SK-N-MC (cell line): Measurements from ENCODE around the gene SBF1.

GRCh38 chr22:49983338-49983896, 22.8 kb downstream of the PIM3 start:
- RRBS, result 6% methylated on average over 21 of the region's 61 CpGs

GRCh38 chr22:50129384-50129834, 39.6 kb downstream of the MOV10L1 start:
- RRBS, result no CpG with 5 or more reads among the region's 9 CpGs

- RRBS, result 77% methylated on average over 12 of the region's 57 CpGs
Measured at GRCh38 chr22:50217898-50219065, 17.5 kb downstream of the SELENOO start.

GRCh38 chr22:50219066-50219717, 18.4 kb downstream of the SELENOO start:
- RRBS, result 14% methylated on average over 7 of the region's 38 CpGs

DNA sequence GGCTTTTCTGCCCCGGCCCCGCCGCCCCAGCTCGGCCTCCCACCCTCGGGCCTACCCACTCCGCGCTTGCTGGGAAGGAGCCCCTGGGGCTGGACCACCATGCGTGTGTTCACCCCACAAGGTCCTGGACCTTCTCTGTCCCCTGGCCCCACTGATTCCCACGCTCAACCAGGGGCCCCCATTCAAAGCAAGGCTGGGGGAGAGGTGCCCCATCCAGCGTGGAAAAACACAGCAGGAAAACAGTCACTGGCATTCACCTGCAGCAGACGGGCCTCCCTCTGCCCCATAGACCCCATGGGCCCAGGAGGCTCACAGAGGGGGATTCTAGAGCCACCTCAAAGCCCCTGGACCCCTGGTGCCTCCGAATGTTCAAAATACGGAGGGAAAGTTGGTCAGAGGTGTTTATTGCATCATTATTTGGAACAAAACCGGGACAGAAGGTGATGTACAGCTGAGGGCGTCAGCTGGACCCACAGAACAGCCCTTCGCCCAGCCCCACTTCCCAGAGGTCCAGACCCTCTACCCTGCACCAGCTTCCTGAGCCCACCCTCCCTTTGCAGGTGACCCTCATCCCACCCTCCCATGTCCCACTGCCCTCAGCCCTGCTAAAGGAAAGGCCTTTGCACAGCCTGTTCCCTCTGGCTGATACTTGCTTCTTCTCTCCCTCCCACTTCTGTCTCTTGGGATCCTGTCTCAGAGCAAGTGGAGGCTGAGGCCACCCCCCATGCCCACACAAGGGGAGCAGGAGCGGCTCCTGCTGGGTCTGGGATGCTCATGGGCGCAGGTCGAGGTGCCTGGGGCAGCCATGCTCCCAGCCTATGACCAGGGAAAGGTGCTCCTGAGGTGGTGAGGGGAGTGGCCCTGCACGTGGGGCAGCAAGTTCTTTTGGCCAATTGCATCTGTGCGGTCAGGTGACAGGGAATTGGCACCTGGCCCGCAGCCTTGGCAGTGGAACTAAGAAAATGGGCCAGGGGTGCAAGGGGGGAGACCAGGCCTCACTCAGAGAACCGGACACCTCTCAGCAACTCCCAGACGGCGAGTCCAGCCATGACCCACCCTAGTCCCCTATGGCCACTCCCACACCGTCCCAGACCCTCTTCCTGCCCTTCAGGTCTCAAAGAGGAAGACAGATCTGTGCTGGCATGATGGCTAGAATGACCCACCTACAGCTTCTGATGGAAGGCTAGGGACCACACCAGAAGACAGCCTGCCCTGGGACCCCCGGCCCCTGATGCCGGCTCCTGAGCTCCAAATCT, 1.7 kb downstream of the MAPK11 start:
- RRBS, result 22% methylated on average over 1 of the region's 28 CpGs

GRCh38 chr22:50367487-50368317, 24.6 kb downstream of the PPP6R2 start:
- RRBS, result no CpG with 5 or more reads among the region's 25 CpGs

- RRBS, result no CpG with 5 or more reads among the region's 6 CpGs
Measured at GRCh38 chr22:50396815-50397505, 53.8 kb downstream of the PPP6R2 start.

DNA sequence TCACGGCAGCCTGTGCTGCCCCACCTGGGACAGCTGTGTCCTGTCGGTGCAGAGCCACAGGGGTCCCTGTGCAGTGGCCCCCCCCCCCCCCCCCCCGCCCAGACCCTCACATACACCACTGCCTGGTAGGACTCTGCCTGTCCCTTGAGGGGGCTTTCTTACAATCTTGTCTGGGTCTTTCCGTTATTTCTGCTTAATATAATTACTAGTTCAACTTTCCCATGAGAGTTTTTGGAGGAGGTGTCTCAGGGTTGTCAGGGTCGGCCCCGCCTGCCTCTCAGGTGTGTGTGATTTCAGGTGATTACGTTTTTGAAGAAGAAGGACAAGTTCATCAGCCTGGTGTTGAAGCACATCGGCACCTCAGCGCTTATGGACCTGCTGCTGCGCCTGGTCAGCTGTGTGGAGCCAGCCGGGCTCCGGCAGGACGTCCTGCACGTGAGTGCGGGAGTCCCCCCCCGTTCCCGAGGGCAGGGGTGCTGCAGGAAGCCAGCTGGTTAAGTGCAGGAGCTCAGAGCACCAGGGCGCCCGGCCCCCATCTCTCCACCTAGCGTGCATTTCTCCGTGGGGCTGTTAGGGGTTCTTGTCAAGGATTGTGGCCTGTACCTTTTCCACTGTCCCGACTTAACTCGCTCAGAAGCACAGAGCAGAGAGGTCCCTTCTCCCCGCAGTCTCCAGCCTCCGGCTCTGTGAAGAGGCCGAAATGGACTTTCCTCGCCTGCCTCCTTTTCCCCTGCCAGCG, 60.4 kb downstream of the SBF1 start:
- RRBS, result 100% methylated on average over 2 of the region's 28 CpGs

- RRBS, result 95% methylated on average over 10 of the region's 45 CpGs
Measured at GRCh38 chr22:50455975-50457073, 18.5 kb downstream of the SBF1 start.

GRCh38 chr22:50473625-50474191, 1.1 kb downstream of the SBF1 start:
- RRBS, result 59% methylated on average over 4 of the region's 19 CpGs

DNA sequence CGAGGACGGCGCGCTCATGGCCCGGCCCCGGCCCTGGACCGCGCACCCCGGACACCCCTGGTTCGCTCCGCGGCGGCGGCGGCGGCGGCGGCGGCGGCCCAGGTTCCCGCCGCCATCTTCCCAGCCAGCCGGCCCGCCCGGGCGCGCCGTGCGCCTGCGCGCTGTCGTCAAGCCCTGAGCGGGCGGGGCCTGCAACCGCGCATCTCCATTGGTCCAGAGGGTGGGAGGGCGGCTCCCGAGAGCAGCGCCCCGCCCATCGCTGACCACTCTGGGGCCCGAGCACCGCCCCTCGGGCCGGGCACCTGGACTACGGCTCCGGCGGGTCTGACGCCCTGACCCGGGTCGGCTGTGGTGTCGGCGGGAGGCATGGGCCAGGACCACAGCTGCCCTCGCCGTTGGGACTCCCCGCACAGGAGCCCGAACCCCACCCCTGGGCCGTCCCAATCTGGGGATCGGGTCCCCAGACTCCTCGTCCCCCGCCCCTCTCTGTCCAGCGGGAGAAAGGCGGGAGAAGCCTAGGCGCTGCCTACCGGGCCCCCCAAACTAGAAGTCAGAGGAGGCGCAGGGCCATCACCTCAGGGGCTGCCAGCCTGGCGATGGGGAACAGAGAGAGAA, at the start of gene SBF1:
TSS of gene SBF1 (minus strand) at position 139 of the 615 bp plus-strand sequence.
- RRBS, result 1% methylated on average over 11 of the region's 67 CpGs

DNA sequence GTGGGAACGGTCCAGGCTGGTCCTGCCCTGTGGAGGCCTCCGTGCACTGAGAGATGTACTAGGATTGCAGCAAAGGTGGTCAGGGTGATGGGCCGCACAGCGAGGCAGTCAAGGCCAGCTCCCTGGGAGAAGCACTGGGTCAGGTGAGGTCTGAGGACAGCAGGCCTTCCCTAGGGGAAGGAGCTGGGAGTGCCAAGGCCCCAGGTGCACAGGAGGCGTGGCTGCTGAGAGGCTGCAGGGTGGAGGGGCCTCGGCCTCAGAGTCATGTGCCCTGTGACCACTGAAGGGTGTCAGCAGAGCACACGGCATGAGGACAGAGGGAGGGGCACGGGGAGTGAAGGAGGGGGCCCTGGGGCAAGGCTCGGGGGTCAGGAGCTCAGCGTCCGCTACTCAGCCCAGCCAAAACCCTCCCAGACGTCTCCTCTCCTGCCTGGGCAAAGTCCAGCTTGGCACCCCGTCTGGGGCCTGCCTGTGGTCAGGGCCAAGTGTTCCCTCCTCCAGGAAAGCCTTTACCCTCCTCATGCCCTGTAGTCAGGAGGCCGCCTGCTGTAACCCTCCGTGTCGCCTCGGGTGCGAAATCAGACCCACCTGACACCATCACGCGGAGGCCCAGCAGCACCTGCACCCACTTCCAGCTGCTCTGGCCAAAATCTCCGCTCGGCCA, 2.3 kb upstream of the MIOX start:
- RRBS, result no CpG with 5 or more reads among the region's 22 CpGs

- RRBS, result 1% methylated on average over 40 of the region's 98 CpGs
Measured at GRCh38 chr22:50525914-50526761, 740 bp upstream of the SCO2 start.

DNA sequence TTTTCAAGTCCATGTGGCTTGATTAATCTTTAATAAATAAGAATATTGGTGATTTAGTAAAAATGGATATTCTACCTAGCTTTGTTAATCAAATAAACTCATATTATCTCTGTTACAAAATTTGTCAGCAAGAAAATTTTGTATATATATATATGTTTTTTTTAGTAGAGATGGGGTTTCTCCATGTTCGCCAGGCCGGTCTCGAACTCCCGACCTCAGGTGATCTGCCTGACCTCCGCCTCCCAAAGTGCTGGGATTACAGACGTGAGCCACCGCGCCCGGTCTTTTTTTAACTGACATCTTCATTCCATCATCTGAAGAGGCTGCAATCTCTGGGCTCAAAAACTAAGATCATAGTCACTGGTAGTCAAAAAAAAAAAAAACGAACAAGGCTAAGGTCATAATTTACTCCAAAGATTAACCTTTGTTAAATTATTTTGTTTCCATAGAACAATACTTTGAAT, 5.4 kb upstream of the KLHDC7B start:
- RRBS, result no CpG with 5 or more reads among the region's 10 CpGs

- RRBS, result no CpG with 5 or more reads among the region's 7 CpGs
Measured at GRCh38 chr22:50607660-50608065, 7.1 kb downstream of the MAPK8IP2 start.

DNA sequence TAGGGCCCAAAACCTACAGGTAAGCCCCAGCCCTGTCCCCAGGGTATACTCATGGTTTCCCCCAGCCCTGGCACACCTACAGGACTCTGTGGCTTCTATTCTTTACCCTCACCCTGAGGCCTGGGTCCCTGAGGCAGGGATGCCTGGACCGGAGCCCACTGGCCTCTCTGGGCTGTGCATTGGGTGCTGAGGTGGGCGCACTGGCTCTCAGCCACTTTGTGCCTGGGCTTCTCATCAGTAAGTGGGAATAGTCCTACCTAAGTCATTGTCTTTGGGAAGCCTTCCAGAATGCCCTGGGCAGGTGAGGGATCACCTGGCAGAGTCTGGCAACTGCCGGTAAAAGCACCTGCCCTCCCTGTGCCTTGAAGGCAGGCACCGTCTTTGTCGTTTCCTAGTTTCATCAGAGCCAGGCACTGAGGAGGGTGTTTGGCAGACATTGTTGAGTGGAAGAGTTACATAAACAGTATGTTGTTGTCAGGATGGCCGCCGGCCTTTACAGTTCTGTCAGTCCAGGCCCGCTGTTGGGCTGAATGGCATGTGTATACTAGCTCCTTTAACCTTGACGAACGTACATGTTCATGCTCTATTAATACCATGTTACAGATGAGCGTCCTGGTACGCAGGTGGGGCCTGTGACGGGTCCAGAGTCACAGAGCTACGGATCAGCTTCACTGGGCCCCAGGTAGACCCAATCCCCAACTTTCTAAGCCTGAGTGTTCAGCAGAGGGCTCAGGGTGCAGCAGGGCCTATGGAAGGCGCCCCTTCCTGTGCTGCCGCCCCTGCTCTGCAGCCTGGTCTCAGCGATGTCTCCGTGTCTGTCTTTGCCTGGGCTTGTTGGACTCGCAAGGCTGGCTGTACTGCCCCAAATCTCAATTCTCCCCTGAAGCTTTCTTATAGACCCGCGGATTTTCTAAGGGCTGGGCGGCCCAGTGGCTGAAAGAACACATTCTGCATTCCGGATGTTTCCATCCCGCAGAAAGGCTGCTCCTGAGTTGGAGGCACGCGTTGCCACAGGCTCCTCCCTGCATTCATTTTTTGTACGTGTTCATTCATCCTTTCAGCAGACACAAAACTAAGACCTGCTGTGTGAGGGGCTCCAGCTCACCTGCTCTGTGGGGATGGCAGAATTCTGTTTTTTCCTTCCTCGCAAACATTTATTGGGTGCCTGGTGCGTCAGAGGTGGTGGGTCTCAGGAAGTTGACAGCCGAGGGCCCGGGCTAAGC, 42.2 kb upstream of the ACR start:
- RRBS, result no CpG with 5 or more reads among the region's 31 CpGs

- RRBS, result 95% methylated on average over 6 of the region's 53 CpGs
Measured at GRCh38 chr22:50720366-50720684, 17.7 kb upstream of the ACR start.